Left ventricle myocardium (tissue), 1 donor: ENCODE results near the gene UBE2Z.

GRCh38 chr17:48154031-48154515, 46.5 kb downstream of the SNX11 start:
- PRO-cap = no peak

- PRO-cap = bidirectional peak, plus-strand start at chr17:48543956, minus-strand start at chr17:48543749
Observed at GRCh38 chr17:48543715-48544436, 1.0 kb downstream of the HOXB2 start.

- PRO-cap = no peak
Observed at GRCh38 chr17:48545671-48546910, 1.2 kb upstream of the HOXB2 start.

GRCh38 chr17:48550896-48551359, 6.0 kb upstream of the HOXB2 start:
- PRO-cap = no peak

DNA sequence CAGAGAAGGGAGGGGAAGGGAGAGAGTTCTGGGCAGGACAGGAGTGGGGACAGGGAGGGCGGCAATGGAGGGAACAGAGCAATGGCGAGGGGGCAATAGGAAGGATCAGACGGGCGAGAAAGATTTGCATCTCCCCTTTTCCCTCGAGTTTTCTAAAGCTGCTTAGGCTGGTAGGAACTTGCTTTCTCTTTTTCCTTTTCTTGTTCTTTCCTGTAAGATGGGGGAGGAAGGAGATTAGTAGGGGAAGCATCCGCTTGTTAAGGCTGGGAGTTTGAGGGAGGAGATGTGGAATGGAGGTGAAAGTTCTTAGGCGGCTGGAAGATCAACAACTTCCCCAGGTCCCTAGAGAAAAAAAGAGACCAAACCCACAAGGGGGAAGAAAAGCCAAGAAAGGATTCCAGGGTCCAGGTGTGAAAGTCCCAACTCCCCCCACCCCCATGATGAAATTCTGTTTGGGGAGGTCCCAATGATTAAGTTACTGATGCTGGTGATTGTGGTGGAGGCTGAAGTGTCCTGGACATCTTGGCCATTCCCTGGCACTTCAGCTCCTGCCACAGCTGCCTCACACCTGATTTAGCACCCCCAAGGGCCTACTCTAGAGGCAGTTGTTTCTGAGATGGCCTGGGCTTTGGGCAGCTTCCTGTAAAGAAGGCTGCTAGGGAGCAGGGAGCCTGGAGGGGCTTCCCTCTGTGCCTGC, 13.3 kb downstream of the HOXB4 start:
- PRO-cap = no peak

DNA sequence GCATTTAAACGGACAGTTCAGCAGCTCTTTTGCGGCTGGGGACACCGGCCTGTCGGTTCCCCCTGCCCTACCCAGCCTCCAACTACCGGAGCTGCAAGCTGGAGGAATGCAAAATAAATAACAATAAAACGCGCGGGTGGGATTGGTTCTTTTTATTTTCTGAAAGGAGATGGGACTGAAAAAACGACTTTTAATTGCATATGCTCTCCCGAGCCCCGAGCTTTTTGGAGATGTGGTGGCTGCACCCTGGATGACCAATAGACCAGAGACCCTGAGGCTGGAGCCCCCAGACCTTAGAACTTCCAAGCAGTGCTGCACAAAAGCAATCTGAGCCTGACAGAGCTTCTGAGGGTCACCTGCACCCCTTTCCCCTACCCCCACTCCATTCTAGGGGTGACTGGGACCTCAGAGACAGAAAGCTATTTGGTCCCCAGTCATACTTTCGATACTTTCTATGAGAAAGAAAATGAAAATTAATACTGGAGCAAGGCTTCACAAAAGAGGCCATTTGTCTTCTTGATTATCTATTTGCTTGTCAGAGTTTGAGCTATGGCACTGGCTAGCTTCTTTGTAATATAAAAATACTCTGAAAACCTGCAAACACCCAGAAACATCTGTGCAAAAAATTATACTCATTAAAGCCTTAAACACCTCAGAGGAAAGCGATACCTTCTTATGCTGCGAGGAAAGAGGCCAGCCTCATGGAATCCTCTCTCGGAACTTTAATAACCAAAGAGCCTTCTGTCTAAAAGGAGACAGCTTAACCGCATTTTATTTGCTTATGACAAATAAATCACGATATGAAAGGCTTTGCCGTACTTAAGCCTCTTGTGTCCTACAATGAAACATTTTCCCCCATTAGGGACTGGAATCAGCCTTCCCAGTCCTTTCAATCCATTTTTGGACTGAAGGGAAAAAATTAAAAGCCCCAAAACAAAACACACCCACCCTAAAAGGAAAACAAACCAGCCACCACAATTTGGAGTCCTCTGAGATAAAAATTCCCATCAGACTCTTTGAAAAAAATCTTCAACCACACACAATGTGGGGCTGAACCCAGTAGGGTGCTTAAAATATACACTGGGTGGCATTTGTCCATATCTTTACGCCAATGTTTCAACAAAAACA, 3.4 kb downstream of the HOXB4 start:
- PRO-cap = no peak

- PRO-cap = no peak
Observed at GRCh38 chr17:48609299-48610023, 1.4 kb downstream of the HOXB7 start.

DNA sequence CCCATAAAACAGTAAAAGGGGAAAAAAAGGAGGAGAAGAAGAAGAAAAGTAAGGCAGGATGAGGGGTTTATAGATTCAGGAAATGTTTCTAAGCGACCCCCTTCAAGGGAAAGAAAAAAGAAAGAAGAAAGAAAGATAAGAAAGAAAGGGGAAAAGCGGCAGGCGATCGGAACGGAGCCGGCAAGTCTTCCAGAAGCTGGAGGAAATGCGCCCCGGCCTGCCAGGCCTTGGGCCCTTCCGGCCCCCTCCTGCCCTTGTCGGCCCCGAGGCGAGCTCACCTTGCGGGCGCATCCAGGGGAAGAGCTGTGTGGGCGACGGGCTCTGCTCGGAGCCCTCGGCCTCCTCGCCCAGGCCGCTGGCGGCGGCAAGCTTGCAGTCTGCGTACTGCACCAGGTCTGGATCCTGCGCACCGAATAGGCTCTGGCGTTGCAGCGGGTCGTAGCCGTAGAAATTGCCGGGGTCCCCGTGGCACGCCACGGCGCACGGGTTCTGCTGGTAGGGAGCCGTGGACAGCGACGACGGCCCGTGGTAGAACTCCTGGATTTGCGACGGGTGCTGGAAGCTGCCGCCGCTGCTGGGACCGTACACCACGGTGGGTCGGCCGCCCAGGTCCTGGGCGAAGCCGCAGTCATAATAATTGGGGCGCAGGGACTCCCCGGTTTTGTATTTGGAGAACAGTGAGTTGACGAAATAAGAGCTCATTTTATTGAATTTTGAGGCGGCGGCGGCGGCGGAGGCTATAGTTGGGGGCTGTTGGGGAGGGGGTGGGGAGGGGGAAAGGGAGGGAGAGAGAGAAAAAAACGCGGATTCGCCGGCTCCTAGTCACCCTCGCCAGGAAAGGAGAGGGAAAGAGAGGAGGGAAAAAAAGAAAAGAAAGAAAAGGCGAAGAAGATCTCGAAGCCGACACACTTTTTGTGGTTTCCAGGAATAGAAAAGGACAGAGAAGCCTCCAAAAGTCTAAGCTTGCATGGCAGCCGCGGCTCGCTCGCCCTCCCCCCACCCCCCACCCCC, 784 bp downstream of the HOXB8 start:
- PRO-cap = no peak

DNA sequence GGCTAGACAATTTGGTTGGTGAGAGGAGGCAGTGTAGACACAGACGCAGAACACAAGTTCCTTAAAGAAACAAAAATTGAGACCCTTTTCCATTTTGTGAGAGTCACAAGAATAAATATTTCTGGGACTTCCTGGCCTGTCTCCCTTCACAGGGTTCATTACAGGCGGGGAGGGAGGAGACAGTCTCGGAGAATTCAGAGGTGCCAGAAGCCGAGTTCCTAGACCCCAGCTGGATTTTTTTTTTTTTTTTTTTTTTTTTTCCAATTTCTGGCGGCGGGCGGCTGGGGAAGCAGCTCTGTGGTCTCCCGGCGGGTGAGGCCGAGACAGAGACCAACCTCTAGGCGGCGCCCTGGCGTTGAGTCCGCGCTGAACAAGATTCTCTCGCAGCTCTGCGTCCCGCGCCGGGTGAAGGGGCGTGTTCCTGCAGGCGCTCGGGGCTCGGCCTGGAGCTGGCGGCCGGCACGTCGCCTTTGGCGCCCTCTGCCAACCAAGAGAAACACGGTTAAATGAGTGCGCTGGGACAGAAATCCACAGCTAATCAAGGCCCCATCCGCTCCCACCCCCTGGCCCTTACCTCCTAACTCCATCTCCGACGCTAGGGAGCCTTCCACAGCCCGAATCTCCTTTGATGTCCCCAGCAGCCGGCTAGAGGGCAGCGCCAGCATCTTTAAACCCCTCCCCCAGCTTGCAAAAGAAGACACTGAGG, 10.3 kb upstream of the HOXB9 start:
- PRO-cap = no peak

DNA sequence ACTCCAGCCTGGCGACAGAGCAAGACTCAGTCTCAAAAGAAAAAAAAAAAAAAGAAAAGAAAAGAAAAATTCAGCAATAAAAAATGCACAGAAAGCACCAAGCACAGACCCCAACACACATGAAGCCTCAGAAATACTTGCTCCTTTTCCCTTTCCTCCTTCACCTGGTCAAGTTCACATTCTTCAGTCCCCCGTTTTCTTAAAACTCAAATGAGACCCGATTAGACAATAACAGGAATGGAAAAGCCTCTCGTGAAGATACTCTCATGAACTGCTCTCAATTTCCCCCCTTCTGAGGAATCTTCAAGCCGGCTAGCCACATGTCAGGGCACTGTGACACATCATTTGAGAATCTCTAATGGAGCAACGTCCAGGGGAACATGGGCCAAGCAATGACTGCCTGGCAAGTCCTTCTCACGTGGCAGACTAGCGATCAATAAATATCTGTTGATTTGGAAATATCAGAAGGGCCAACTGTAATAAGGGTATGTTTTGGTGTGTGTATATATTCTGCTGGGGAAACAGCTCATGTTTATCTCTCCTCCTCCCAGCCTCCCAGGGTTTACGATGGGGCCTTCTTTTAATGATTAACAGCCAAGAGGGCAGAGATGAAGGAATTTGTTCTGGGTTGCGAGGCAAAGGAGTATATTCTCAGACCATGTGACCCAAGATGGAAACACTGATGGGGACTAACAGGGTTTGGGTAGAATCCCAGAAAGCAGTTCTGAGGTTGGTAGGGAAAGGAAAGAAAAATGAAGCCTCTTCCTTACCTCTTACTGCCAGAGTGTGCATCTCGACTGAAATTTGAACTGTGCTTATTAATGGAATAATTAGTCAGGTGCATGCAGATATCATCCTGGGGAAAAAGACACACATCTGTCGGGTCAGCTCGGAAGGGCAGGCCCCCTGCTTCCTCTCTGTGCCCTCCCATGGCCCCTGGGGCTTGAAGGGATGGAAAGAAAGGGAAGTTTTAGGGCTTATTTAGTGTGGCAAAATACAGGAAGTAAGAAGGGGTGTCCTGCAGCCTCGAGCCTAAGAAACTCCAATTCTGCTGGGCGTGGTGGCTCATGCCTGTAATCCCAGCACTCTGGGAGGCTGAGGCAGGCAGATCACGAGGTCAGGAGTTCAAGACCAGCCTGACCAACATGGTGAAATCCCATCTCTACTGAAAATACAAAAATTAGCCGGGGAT, 21.3 kb downstream of the TTLL6 start:
- PRO-cap = no peak

GRCh38 chr17:48850990-48851345, 20.1 kb downstream of the CALCOCO2 start:
- PRO-cap = no peak

DNA sequence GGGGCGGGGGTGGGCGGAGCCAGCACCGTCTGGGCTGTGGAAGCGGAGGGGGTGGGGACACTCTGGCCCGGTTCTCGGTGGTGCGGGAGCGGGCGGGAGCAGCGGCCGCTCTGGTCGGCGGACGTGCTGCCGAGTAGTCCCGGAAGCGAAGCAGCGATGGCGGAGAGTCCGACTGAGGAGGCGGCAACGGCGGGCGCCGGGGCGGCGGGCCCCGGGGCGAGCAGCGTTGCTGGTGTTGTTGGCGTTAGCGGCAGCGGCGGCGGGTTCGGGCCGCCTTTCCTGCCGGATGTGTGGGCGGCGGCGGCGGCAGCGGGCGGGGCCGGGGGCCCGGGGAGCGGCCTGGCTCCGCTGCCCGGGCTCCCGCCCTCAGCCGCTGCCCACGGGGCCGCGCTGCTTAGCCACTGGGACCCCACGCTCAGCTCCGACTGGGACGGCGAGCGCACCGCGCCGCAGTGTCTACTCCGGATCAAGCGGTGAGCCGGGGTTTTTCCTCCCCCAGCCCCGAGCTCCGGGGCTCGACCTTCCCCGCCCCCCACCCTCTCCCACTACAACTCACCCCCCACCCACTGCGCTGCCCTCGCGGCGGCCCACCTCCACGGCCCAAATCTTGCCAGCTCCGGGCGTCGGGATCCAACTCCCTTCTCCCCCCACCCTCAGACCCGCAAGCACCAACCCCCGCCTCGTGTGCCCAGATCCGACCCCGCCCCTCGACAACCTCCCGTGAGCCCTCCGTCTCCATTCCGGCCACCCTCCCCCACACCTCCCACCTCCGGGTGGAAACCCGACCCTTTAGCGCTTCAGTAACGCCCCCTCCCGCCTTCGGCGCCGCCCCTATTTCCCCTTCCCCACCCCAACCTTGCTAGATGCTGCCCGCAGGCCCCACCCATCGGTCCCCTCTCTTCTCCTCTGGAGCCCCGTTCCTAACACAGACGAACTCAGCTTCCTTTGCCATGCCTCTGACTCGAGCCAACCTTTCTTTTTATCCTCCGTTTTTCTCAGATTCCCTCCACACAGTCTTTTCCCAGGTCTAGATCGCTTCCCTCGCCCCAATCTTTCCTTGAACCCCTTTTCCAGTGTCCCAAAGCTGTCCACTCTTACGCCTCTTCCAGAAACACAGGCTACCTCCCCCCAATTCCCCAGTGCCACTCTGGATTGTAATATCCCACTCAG, at the start of gene UBE2Z:
TSS of gene UBE2Z (plus strand) at position 60 of the 1,170 bp plus-strand sequence.
- PRO-cap = bidirectional peak, plus-strand start at position 136 of the sequence, minus-strand start outside the sequence; bidirectional peak, plus-strand start at position 369 of the sequence, minus-strand start at position 292 of the sequence; bidirectional peak, plus-strand start at position 897 of the sequence, minus-strand start at position 661 of the sequence

DNA sequence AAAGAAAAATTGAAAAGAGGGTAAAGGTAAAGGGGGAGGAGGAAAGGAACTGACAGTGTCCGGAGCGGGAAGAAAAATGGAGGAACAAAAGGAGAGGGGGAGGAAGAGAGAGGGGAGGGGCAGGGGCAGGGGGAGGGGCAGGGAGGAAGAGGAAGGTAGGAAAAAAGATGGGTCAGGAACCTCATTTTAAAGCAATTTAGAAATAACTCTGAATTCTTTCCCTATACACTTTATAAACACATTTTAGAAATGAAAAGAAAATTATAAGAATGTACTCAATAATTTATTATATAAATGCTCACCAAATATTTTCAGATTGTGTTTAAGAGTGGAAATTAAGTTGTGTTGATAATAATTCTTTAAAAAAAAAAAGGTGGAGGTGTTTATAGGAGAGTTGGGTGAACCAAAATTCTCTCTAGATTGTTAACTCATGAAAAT, 6.1 kb upstream of the IGF2BP1 start:
- PRO-cap = no peak

GRCh38 chr17:49101176-49101734, 31.3 kb upstream of the B4GALNT2 start:
- PRO-cap = no peak

- PRO-cap = bidirectional peak, plus-strand start at chr17:49192524, minus-strand start at chr17:49192465; bidirectional peak, plus-strand start at chr17:49193079, minus-strand start at chr17:49192895
Observed at GRCh38 chr17:49192394-49192995, 17.9 kb downstream of the GNGT2 start.

DNA sequence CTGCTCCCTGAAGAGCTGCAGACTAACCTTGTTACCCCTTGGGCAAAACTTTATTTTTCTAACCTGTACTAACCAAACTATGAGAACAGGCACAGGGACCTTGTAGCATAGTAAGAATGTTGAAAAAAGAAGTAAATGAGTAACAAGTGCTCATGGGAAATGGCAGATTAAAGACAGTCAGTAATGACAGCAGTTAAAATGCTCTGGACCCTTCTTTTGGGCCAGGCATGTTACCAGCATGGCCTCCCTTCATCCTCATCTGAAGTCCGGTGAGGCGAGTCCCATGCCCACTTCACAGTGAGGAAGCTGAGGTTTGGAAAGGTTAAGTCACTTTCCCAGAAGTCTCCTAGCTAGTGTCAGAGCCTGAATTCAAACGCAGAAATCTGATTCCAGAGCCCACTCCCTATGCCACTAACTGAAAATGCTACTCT, 1.9 kb downstream of the ABI3 start:
- PRO-cap = no peak

DNA sequence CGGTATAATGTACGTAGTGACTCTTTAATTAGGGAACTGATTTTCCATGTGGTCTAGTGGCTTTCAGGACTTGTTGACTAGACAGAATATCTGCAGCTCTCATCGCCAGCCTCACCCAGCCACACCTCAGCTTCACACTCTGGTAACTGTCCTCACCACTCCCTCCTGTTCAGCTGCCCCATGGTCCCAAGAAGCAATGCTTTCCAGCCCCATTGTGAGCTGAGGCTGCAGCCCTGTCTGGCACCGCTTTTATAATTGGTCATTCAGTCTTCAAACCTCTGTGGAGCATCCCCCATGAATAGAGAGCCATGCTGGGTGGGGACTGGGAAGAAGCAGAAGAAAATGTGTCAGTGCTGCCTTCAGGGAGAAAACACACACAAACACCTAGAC, 24.7 kb downstream of the PHB1 start:
- PRO-cap = no peak

GRCh38 chr17:49404266-49404811, 10.3 kb downstream of the PHB1 start:
- PRO-cap = no peak

GRCh38 chr17:49495710-49496470, 797 bp downstream of the NGFR start:
- PRO-cap = no peak

GRCh38 chr17:49516086-49516614, 21.1 kb downstream of the NGFR start:
- PRO-cap = no peak